Foreskin keratinocyte (primary cell): ENCODE results near the genes CDC25C and KDM3B.

DNA sequence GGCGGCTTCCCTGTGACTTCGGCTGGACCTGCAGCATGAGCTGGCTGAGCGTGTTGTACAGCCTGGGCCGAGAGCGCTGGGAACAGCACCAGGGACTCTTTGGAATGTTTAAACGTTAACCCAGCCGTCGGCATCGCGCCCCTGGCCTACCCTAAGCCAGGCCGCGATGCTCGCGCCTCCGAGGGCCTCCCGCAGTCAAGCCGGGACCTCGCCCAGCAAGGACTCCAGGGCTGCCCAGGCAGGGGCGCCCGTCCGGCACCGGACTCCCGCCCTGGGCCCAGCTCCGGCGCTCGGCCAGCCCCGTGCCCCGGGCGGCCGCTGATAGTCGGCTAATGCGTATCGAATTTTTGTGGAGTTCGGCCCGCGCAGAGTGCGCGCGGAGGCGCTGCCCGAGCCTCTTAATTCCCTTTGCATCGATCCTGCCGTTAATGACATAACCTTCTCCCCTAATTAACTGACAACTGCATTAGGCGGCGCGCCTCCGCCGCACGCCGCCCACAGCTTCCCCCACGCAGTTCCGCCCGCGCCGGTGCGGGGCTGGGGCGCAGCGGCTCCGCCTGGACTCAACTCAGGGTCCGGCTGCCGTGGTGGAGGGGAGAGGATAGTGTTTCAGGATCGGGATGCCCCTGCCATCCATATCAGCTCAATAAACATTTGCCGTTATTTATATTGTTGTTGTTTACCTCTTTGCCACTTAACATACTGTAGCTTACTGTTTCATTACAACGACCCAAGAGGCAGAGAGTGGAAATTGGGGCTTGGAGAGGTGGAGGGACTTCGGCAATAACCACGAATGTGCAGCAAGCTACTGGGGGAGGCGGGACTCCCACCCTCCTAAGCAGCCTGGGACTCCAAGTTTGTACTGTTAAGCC is 28.8 kb upstream of the CDC23 start:
- RAMPAGE, total RNA, result no peak

- RAMPAGE, total RNA, result no peak
These were observed at the start of gene CDC25C for GRCh38 chr5:138331169-138332208. Gene CDC25C, minus strand, starts transcription at chr5:138331804.

DNA sequence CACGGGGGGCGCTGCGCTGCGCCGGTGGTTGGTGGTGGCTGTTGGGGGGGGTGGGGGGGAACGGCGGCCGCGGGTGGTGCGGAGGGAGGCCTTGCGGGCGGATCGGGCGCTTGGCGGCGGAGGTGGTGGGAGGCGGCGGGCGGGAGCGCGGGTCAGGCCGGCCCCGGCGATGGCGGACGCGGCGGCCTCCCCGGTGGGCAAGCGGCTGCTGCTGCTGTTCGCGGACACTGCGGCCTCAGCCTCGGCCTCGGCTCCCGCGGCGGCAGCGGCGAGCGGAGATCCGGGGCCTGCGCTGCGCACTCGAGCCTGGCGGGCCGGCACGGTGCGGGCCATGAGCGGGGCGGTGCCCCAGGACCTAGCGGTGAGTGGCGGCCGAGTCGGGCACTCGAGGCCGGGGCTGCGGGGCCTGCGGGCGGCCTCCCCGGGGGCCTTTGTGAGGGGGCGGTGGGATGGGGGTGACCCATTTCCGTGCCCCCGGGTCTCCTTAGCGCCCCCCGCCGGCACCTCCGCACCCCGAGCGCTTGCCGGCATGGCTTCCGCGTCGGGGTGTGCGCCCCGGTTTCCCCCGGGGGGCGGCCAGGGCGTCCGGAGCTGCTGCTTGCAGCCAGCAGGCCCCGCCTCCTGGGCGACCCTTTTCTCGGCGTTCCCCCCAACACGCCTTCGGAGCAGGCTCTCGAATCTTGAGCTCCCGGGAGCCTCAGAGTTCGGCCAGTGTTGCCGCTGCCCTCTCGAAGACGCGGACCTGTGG is at the start of gene KDM3B:
Gene KDM3B, plus strand, starts transcription at position 59 of the 748 bp plus-strand sequence.
- RAMPAGE, total RNA, result no peak

GRCh38 chr5:138353375-138353961 is 983 bp downstream of the KDM3B start:
- RAMPAGE, total RNA, result no peak

DNA sequence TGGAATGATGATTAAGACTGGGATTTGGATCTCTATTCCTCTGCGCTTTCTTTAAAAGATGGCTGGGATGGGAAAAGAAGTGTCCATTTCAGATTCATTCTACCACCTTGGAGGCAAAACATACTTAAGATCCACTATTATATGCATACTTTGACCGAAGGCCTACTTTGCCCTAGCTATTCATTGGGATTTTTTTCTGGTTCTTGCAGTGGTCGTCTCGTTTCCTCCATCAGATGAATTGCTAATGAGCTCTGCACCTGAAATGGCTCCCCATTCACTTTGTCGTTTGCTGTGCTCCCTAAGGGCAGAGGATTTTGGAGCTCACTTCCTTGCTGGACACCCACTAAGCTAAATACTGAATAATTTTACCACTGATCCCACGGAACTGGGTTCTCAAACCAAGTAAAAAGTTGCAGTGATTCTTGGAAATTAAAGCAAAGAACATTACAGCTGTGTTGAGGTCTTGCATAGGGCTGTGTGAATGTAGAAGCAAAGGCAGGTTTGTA is 1.9 kb downstream of the KDM3B start:
- RAMPAGE, total RNA, result no peak

DNA sequence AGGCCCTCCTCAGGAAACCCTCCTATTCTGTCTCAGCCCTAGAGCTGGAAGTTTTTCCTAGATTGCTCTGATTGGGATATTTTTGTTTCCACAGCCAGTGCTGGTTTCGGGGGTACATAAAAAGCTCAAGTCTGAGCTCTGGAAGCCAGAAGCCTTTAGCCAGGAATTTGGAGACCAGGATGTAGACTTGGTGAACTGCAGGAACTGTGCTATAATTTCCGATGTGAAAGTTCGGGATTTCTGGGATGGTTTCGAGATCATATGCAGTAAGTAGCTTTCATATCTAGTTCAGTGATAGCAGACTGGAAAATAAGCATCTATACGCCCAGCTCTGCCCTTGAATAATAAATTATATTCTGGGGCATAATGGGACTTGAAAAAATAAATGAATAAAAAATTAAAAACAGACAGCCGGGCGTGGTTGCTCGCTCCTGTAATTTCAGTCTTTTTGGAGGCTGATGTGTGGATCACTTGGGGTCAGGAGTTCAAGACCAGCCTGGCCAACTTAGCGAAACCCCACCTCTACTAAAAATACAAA is 13.5 kb upstream of the REEP2 start:
- RAMPAGE, total RNA, result no peak

DNA sequence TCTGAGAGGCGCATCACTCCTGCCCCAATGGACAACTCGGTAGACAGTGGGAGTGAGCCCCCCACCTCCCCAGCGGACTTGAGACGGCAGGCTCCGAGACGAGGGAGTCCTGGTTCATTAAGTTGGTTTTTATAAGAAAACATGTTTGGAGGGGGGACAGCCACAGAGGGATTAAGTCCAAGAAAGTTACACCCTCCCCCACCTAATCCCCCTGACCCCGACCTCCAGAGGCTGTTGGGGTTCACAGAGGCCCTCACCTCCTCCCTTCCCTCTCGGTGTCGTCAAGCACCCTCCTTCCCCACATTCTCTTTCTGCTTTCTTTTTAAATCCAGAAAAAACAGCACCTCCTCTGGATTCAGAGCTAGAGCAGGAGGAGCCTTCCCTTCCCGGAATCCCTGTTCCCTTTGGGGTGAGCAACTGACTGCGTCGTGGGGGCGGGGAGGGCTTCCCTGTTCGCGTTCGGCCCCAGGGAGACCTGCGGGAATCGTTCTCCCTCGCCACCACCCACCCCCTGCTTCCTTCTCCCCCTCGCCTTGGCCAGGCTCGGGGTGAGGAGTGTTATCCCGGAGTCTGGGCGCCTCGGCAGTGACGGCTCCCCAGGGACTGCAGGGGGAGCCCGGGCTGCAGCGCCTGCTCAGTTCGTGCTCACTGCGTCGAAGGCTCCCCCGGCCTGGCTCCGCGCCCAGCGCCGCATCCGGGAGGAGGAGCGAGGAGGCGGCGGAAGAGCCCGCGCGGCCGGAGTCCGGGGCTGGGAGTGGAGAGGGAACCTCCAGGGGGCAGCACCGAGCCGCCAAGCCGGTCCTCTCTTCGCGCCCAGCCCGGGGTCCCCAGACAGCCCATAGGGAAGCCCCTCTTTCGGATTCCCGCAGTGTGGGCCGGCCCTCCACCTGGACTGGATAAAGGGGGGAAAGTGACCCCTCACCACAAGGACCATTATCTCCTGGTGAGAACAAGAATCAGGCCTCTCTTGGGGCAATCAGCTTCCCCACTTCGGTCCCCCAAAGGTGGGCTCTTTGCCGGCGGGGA is 1.5 kb upstream of the EGR1 start:
- RAMPAGE, total RNA, result no peak

- RAMPAGE, total RNA, result no peak
These were observed 2.4 kb downstream of the EGR1 start for GRCh38 chr5:138467574-138468202.

DNA sequence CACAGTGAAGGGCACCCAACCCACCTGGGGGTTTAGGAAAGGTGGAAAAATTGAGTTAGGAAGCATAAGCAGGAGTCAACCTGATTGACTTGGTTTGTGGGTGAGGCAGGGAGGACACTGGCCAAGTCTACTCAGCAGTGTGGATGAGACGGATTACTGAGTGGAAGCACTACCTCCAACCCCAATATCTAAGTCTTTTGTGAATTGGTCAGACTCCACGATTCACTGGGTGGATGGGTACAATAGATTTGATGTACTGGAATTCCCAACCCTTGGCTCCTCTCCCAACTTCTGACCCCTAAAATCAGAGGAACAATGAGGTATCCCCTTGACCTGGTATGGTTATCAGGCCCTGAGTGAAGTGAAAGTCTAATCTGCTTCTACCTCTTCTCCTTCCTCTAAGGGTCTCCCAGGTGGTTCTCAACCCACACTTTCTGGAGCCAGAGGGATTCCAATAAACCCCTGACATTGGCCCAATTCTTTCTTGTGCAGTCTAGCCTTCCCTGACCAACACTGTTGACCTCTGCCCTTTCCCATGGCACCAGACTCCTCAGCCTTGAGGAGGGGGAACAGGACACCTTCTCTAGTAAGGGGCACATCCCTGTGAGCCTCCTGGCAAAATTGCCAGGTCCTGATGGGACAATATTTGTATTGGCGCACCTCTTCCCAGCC is 5.3 kb downstream of the EGR1 start:
- RAMPAGE, total RNA, result no peak

GRCh38 chr5:138504557-138505548 is 38.2 kb downstream of the ETF1 start:
- RAMPAGE, total RNA, result no peak

- RAMPAGE, total RNA, result no peak
These were observed 8.6 kb upstream of the ETF1 start for GRCh38 chr5:138551481-138552283.

- RAMPAGE, total RNA, result no peak
These were observed 9.9 kb upstream of the ETF1 start for GRCh38 chr5:138552703-138553650.

DNA sequence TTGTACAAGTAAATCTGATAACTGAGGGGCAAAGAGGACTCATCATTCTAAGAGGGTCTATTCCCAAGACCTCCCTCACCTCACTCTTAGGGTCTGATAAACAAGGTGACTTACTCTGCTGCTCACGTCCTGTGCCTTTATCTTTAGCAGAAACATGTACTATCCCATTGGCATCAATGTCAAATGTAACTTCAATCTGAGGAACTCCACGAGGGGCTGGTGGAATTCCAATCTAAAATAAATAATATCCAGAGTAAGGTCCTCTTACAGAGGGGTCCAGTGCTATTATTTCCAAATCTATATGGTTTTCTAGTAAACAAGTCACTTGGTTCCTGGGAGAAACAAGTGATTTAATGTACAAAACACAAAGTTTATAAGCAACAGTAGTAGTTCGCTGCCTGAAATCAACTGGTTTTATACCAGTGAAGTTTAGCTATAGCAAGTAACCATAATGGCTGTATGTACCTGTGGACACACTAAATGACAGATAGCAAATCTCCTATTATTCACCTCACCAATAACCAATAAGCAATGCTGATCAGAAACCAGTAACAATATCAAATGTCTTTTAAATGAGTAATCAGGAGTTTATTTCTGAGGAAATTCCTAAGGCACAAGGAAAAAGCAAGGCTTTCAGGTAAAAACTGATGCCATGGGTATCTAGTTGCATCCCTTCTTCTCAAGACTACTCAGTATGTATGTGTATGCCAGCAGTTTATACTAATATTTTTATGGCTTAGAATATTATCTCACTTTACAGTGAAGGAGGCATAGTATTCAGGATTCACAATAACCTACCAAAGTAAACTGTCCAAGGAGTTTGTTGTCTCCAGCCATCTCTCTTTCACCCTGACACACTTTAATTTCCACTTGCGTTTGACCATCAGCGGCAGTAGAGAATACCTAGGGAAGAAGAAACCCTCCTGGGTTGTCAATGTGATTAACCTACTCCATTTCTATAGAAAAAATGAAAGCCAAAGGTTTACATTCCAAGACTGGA is 15.0 kb upstream of the ETF1 start:
- RAMPAGE, total RNA, result no peak

DNA sequence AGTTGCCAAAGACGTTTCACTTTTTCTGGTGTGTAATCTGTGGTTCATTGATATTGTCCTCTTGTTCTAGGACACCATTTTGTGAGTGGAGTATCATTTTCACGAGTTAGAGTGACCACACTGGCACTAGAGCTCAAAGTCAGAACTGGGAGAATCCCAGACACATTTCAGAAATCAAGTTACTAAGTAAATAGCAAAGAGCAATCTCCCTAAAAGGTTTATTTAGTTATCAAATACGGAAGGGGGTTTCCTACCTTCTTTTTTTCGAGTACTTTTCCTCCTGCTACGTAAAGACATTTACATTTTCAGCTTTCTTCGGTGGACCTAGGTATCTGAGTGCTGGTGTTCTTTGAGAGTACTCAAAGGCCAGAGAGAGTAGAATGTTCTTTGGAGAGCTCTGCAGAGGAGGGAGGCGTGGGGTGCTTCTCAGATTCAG is 8.9 kb upstream of the HSPA9 start:
- RAMPAGE, total RNA, result no peak

DNA sequence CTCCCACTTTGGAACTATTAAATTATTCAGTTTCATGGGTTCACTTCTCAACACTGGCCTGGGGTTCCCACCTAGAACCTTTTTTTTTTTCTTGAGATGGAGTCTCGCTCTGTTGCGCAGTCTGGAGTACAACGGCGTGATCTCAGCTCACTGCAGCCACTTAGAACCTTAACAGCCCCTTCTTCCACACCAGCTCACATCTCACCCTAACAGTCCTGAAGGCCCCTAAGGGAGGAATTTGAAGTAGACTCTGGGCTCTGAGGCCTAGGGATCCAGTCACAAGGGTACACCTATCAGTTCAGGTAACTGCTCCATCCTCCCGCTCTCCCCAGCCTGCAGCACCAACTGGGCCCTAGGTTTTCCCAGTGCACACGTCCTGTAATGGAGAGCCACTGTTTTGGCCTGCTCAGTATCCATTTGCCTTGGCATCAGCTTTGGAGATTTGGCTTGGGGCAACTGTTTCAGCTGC is 86.5 kb upstream of the CTNNA1 start:
- RAMPAGE, total RNA, result no peak

DNA sequence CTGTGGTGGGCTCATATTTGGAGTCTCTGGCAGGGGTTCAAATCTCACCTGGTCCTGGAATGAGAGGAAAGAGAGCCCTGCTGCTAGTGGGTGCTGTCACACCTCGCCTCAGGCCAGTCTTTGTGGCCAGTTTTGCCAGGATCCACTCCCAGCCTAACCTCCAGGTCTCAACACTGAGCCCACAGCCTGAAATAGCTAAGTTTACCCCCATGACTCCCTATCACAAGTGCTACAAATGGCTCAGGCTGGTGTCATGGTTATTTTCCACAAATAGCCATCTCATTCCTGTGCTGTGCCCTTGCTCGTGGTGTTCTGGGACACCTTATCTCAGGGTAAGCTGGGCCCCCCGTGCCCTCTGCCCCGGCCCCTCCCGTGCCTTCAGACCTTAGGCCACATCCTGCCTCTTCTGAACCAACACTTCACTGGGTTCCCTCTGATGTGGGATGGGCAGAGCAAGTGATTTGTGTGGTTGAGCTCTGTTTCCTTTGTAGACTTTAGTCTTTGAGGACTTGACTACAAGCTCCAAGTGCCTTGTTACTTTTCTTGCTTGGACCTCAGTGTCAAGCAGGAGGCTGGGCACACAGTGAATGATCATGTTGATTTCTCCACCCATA is 84.8 kb upstream of the CTNNA1 start:
- RAMPAGE, total RNA, result no peak

GRCh38 chr5:138724330-138724959 is 28.8 kb upstream of the CTNNA1 start:
- RAMPAGE, total RNA, result no peak

DNA sequence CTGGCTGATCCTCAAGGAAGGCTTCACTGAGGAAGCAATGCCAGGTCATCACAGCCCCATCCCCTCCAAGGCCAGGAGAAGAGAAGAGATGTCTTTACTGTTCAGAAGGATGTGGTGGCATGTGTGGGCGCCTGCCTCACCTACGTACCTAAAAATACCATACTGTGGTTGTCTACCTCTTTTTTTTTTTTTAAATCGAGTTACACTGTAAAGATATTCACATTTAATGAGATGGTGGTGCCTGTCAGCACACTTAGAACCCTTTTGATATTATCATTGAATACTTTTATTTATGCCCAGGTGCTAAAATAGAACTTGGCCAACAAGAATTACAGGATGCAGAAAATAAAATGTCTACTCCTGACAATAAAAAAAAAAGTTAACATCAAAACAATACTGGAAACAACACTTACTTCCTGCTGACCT is 26.3 kb upstream of the CTNNA1 start:
- RAMPAGE, total RNA, result no peak

GRCh38 chr5:138901416-138902263 is 26.5 kb upstream of the LRRTM2 start:
- RAMPAGE, total RNA, result no peak

GRCh38 chr5:139111338-139111874 is 86.8 kb downstream of the SIL1 start:
- RAMPAGE, total RNA, result no peak